ENCODE data around the gene TEX55.

DNA sequence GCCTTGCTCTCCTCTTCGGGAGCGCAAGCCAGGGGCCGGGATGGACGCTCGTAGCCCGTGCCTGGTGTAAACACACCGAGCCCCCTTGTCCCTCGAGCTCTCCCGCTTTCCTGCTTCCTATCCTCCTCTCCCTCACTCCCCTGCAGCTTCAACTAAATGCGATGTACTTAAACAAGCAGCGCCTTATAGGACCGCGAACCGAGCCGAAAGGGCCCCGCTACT is 1037.3 kb downstream of the IGSF11 start:
- PRO-cap, result no peak
- RRBS, result 33% methylated on average over 3 of the region's 16 CpGs

DNA sequence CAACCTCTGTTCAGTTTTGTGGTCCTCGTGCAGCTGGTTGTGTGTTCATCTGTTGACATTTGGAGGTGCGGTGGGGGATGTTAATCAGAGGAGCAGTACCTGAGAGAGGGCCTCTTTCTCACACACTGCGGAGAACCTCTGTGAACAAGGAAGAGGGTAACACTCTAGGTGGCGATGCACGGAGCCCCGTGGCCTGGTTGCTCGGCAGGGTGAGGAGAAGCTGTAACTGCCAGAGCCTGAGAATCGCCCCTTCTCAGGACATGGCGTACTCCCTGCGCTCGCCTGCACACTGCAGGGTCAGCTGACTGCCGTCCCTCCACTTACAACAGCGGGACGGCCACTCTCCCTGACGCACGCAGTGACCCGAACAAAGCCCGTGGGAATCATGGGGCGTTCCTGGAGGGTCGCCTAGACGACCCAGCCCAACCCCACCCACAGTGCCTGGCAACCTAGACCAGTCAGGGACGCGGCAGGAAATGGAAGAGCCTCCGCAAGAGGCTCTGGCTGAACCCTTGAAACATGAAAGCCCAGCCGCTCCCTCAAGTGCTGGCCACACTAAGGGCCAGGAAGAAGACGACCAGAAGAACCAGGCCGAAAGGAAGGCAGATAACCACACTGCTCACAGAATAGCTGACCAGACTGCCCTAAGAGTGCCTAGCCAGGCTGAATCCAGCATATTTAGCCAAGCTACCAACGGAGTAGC is at the start of gene TEX55:
Gene TEX55, plus strand, starts transcription at position 452 of the 703 bp plus-strand sequence.
- PRO-cap, result no peak
- RRBS, result no CpG with 5 or more reads among the region's 28 CpGs

DNA sequence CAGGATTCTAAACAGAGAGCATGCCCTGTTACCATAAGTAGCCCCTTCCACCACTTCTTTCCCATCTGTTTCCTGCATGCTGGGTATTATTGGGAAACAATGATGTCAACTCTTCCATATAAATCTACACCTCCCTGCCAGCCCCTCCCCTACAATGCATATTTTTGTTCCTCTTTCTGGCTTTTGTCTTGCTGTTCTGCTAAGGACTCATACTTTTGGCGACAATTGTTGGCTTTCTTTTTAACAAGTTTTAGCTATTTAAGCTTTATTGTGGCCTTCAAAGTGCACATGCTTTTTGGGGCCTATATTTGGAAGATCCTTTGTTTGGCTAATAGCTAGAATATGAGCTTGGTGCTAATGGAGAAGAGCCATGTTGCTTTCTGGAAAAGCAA is 11.2 kb downstream of the ARHGAP31 start:
- PRO-cap, result no peak
- RRBS, result no CpG with 5 or more reads among the region's 1 CpG

DNA sequence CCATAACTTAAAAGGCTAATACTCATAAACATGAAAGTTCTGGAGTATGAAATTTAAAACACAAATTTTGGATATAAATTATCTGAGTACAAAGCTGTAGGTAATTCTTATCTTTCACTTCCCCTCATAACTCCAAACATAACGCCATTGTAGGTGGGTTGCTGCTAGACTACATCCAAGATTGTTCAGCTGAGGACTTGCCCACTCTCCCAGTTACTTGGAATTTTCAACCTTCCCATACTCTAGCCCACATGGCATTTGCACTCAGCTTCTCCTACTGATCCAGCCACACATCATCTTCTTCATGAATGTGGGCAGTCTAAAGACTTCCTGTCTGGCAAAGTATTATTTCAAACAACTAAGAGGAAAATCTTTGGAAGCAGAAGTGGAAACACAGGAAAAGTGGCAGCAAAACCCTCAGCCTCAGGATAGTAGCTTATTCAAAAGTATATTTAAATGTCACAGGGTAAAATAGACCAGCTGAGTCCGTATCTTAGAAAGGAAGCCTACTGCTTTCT is 32.4 kb downstream of the TMEM39A start:
- PRO-cap, result no peak
- RRBS, result no CpG with 5 or more reads among the region's 2 CpGs

DNA sequence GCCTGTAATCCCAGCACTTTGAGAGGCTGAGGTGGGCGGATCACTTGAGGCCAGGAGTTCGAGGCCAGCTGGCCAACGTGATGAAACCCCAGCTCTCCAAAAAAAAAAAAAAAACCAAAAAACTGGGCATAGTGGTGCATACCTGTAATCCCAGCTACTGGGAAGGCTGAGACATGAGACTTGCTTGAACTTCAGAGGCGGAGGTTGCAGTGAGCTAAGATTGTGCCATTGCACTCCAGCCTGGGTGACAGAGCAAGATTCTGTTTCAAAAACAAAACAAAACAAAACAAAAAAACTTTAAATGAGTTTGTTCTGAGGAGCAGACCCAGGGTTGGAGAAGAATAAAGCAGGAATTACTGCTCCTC is 2.3 kb upstream of the CD80 start:
- PRO-cap, result no peak
- RRBS, result no CpG with 5 or more reads among the region's 4 CpGs

- PRO-cap, result bidirectional peak, plus-strand start at chr3:119630730, minus-strand start at chr3:119630686
- RRBS, result no CpG with 5 or more reads among the region's 15 CpGs
Observed at GRCh38 chr3:119630084-119631169, 30.0 kb downstream of the POPDC2 start.

DNA sequence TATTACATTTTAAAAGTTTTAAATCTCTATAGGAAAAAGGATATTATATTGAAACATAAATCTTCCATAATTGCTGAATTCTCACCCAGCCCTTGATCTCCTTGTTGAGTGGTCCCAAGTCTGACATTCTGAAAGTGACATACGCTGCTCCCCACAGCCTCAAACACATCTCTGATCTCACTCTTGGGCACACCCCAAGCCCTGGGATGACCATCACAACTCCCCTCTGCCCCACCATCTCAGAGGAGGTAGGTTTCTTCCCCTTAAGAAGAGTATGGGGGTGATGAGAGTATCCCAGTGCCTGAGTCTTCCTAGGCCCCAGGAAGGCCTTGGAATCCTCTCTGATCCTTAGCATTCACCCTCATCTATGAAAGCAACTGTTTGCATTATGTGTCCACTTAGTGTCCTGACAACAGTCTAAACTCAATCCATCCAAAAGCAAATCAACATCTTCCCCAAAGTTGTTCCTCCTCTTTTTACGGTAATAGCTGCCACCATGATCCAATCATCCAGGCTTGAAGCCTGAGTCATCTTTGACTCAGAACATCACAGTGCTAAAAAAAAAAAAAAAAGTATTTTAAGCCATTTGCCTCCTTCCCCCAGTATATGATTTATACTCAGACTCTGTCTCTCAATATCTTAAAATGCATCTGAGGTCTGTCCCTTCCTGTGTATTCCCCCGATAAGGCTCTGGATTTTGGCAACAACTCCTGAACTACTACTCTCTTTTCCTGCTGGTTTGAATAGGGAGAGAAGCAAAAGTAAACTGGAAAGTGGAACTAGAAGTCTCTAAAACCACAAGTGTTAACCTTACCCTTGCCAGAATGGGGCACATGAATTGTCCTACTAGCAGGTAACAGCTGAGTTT is 22.6 kb downstream of the POPDC2 start:
- PRO-cap, result bidirectional peak, plus-strand start at position 586 of the sequence, minus-strand start at position 369 of the sequence
- RRBS, result no CpG with 5 or more reads among the region's 3 CpGs

DNA sequence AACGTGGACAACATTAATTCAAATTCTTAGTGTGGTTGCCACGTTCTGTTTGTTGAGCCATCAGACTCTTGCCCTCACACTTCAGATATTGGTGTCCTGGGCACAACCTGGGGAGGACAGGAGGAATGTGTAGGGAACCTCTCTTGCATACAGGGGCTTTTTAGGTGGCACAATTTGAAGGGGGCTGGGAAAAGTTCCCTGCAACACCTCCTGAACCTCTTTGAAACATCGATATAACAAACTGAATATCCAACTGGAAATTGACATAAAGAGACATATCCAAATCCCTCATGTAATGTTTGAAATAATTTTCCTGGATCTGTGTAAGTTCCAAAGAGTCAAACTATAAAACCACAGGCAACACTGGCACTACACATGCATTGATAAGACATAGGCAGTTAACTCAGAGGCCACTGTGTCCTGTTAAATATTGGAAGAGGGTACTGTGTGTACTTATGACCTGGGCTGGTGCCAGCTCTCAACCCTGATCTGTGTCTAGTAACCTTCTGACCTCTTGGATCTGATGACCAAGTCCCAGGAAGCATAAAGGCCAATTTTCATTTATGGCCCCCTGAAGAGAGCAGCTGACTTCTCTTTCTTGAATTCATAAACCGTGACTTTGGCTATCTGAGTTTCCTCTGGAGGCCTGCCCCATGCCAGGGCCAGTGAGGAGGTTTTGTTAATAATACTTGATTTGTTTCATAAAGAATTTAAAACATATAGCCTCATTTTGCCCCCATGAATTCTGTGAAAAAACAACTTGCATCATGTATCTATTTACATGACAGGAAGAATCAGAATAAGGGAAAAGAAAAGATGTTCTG is 4.5 kb downstream of the NR1I2 start:
- PRO-cap, result no peak
- RRBS, result no CpG with 5 or more reads among the region's 4 CpGs

- PRO-cap, result bidirectional peak, plus-strand start at chr3:120450335, minus-strand start at chr3:120450349
- RRBS, result under 1% methylated on average over 7 of the region's 28 CpGs
Observed at GRCh38 chr3:120450219-120450631, 567 bp downstream of the FSTL1 start.

DNA sequence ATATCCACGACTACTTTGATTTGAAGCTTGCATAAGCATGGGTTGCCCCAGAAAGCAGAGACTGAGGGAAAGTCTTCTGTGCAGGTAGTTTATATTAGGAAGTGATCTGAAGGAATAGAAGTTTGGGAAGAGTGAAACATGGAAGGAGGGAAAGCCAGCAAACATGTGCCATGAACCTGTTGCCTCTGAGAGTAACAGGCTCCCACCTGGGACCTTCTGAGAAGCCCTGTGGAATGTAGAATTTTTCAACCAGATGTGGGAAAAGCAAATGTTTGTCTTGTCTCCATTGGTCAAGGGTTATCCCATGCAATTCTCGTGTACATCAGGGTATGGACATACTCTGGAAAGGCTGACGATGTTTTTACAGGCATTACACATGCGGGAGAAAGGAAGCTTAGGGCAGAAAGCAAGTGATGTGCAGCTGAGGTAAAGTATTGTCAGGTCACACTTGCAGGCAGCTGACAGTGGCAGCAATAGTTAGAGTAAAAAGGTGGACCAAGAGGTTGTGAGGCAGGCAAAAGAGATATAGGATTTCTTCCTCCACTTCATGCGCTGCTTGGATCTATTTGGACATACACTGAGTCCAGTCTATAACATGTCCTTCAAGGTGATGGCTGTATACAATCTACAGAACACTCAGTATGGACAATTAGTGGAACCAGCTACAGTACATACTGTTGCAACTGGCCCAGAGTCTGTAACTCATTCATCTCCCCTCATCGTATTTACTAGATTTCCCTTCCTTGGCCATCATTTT is 7.3 kb downstream of the NDUFB4 start:
- PRO-cap, result no peak
- RRBS, result no CpG with 5 or more reads among the region's 6 CpGs

GRCh38 chr3:120742899-120743312 is 362 bp downstream of the GTF2E1 start:
- PRO-cap, result no peak
- RRBS, result no CpG with 5 or more reads among the region's 23 CpGs

DNA sequence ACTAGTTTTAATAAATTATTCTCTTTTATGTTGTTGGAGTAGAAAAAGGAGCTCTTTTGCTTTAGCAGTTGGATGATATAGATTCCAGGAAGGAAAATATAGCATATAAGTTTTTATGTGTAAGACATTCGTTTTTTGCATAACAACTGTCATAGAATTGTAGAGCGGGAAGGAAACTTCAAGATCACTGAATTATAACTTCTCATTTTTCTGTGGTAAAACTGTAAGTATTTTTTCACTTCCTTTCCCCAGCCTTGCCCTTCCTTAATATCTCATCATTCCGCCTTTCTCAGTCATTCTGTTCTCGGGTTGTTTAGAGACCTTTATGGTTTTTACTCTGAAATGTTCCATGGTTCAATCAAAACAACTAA is 1.0 kb downstream of the EAF2 start:
- PRO-cap, result no peak
- RRBS, result no CpG with 5 or more reads among the region's 4 CpGs

DNA sequence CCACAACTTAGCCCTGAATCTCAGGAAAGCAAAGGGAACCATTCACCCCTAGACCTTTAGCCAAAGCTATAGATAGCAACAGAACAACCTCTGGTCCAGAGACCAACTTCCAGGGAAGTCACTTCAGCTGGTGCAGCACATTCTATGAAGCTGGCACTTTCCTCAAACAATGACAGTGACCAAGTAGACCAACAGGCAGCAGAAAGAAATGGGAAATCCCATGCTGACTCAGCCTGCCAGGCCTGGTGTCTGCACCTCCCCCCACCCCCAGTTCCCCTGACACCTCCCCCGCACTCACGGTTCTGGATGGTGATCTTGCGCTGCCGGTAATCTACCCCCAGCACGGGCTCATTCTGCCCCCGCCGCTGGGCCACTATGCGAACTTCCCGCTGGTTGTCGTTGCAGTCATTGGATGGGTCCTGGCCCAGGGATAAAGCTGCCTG is 17.1 kb downstream of the ILDR1 start:
- PRO-cap, result no peak
- RRBS, result no CpG with 5 or more reads among the region's 10 CpGs

- PRO-cap, result no peak
- RRBS, result no CpG with 5 or more reads among the region's 15 CpGs
Observed at GRCh38 chr3:122408996-122410180, 6.5 kb downstream of the WDR5B start.

DNA sequence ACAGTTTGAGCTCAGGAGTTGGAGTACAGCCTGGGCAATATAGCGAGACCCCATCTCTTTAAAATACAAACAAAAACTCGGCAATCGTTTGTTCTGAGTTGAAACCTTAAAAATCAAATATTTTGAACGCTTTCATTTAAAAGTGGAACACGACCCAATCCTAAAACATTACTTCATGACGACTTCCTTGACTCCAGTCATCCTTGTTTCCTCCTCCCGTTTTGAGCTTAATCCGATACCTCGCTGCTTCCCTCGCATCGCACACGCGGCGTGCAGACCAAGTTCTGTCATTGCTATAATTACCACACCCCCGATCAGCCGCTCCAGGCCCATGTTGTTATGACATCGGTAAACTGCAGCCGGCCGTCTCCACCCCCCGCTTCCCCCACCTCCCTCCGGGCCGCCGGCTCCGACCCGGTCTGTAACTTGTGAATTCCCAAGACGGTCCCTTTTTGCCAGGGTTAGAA is 864 bp downstream of the KPNA1 start:
- PRO-cap, result bidirectional peak, plus-strand start at position 168 of the sequence, minus-strand start at position 159 of the sequence; bidirectional peak, plus-strand start at position 230 of the sequence, minus-strand start at position 223 of the sequence
- RRBS, result no CpG with 5 or more reads among the region's 26 CpGs

GRCh38 chr3:122560851-122561050 is 3.3 kb downstream of the PARP9 start:
- PRO-cap, result no peak

DNA sequence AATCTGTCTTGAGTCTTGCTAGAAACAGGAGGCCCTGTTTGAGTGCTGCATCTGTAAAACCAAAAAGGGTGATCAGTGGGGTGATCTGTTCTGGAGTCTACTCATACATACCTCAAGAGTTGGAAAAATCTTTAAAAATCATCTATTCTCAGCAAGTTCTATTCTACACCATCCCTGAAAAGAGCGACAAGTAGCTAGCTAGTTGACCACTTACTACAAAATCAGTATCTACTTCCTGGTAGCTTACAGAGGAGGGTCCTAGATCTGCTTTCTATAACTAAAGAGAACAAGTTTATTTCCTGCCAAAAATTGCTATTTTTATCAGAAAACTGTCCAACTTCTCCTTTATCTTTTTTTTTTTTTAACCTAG is 31.7 kb downstream of the HSPBAP1 start:
- PRO-cap, result no peak
- RRBS, result no CpG with 5 or more reads among the region's 1 CpG

DNA sequence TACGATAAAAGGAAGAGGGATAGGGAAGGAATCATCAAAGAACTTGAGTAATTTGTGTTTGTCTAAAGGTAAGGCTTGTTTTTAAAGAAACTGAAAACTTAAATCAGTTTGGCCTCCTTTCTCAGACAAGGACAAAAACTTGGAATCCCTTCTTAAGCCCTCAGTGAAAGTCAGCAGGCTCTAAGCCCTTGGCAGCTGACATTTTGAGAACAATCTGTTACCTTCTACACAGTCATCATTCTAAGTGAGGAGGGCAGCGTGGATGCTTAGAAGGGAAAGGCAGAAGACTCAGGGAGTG is 10.9 kb downstream of the HSPBAP1 start:
- PRO-cap, result no peak
- RRBS, result no CpG with 5 or more reads among the region's 2 CpGs

DNA sequence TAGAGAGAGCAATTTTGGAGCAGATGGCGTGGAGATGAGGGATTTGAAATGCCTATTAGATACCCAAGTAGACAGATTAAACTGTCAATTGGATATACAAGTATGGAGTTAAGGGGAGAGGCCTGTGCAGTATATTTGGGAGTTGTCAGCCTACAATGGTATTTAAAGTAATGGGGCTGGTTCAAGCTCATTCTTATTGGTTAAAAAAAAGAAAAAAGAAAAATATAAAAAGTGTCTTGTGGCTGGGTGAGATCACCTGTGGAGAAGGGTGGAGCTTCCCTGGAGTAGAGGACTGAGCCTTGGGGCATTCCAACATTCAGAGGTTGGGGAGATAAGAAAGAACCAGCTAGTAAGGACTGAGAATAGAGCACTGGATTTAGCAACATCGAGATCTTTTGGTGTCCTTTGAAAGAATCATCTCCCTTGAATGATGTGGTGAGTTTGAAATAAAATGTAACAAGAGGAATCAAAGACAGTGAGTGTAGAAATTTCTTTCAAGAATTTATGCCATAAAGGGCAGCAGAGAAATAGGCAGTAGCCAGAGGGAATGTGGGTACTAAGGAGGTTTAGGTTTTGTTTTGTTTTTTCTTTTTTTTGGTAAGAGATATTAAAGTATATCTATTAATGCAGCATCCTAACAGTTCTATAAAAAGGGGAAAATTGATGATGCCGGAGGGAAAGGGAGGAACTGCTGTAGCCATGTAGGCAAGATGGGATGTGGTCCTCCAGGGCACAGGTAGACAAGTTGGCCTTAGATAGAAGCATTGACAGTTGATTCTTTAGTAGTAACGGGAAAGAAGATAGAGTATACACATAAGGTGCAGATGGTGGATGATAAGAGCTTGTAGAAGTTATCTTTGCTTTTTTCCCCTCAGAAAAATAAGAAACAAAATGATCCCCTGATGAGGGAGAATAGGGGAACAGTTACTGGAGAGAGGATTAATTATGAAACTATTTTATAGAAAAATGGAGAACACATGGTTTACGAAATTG is 5.4 kb downstream of the SLC49A4 start:
- PRO-cap, result no peak
- RRBS, result no CpG with 5 or more reads among the region's 5 CpGs

GRCh38 chr3:122993004-122993468 is 34.5 kb downstream of the SEMA5B start:
- PRO-cap, result no peak
- RRBS, result no CpG with 5 or more reads among the region's 10 CpGs

All from MCF 10A (cell line).